Measurements from ENCODE around the genes CD180 and SMN2.

DNA sequence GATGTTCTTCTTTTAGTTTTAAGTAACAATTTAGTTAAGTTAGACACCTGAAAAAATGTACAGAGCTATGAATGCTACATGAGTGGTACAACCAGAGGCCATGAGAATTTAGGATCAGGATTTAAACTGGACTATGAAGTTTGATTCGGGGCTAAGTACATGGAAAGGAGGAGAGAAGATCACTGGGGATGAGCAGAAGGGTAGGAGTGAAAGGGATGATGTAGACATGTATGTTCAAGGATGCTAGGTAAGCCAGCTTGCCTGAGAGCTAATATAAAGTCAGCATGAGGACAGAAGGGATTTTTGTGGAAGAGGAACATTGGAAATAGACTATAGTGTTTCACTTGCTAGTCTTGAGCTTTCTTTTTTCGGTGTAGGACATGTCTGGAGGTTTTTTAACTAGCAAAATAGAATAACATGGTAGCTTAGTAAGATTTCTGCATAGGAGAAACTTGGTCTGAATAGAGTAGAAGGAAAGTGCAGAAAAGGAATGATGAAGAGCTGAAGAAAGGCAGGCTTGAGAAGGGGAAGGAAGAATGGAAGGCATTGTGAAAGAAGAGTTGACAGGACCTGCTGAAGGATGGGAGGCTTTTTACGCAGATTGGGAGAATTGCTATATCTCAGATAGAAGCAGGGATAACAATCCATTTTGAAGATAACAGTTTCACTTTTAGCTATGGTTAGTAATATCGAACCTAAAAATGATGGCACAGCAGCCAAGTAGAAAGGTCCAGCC, 218.0 kb downstream of the CD180 start:
- RRBS = no CpG with 5 or more reads among the region's 4 CpGs
CAGE:
- cytosol, long polyA plus RNA = no peak
- long polyA plus RNA = no peak
- nucleus, long polyA plus RNA = no peak

- RRBS = no CpG with 5 or more reads among the region's 6 CpGs
CAGE:
- cytosol, long polyA plus RNA = no peak
- long polyA plus RNA = no peak
- nucleus, long polyA plus RNA = no peak
These were observed 190.2 kb downstream of the CD180 start for GRCh38 chr5:67006203-67006944.

DNA sequence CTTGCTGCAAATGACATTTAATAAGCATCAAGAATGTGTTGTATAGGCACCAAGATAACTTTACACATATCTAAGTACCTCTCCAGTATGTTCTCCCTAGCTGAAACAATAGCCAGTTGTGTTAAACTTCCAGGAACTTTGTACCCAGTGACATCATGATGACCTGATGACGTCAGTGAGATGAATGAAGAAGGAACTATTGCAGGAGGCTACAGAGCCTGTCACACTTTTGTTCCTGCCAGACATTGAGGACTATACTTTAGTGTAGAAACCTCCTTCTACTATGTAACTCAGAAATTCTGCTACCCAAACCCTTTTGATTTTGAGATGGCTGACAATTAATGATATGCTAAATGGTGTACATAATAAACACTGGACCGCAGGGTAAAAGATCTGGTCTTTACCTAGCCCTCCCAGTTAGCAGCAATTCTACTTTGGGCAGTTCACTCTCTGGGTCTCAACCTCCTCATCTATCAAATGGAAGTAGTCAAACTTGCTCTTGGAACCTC, 129.7 kb downstream of the CD180 start:
- RRBS = no CpG with 5 or more reads among the region's 2 CpGs
CAGE:
- cytosol, long polyA plus RNA = no peak
- long polyA plus RNA = no peak
- nucleus, long polyA plus RNA = no peak

GRCh38 chr5:67095336-67096237, 101.0 kb downstream of the CD180 start:
- RRBS = no CpG with 5 or more reads among the region's 8 CpGs
CAGE:
- cytosol, long polyA plus RNA = no peak
- long polyA plus RNA = no peak
- nucleus, long polyA plus RNA = no peak

DNA sequence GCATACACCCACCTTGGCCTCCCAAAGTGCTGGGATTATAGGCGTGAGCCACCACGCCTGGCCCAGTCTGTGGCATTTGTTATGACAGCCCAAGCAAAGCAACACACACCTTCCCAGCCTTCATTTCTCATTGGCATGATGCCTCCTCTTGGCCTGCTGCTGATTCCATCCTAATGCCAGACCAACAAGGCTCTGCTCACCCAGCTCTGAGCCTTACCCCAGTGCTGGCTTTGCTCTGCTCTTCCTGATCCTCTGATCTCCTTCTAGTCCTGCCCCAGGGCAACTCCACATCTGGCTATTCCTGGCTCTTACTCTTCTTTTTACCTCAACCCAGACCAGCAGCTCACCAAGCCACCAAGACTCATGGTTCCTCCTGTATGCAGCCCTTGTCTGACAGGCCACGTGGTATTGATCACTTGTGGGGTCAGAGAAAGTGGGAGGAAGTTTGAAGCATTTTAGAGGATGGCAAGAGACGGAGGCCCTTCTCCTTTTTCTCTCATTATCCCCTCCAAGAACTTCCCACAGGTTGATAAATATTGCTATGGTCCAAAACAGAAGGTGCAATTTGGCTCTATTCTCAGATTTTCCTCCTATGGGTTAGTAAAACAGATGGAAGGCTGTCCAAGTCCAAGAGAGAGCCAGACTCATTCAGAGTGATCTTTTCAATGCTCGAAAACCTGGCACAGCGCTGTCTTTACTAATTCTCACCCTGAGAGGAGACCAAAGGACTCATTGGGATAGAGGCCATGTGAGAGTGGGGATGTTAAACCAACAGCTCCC, 955 bp downstream of the CD180 start:
- RRBS = no CpG with 5 or more reads among the region's 6 CpGs
CAGE:
- cytosol, long polyA plus RNA = no peak
- long polyA plus RNA = no peak
- nucleus, long polyA plus RNA = no peak

GRCh38 chr5:67196287-67197331, at the start of gene CD180:
Gene CD180 (minus strand): TSS chr5:67196799.
- RRBS = no CpG with 5 or more reads among the region's 8 CpGs
CAGE:
- cytosol, long polyA plus RNA = no peak
- long polyA plus RNA = no peak
- nucleus, long polyA plus RNA = no peak

DNA sequence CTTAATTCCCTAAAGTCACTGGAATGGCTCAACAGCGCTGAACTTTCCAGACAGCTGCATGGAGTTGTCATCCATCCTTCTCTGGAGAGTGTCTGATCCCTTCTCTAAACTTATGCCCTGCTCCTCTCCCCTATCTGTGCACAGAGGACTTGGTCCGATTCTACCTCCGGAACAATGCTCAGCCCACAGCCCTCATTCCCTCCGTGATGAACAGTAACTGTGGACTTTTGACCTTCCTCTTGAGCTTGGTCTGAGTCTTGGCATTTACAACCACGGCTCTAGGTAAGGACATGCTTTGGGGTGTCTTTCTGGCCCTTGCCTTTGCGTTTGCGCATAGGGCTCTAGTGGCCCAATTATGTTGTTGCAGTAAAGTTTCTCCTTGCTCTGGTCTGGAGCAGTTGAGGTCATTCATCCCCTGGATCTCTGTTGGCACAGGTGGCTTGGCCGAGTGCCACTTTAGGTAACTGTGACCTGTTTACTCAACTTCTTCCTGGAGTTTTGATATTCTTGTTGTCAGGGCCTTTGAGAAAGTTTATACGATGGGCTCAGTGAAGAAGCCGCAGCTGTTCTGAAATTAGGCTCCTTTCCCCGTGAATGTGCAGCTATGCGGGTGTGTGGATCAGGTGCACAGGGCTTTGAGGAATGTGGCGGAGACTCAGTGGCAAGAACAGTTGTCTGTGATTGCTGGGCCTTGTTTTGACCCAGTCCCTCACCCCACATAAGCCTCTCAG, 18.4 kb upstream of the CD180 start:
- RRBS = no CpG with 5 or more reads among the region's 13 CpGs
CAGE:
- cytosol, long polyA plus RNA = no peak
- long polyA plus RNA = no peak
- nucleus, long polyA plus RNA = no peak

- RRBS = no CpG with 5 or more reads among the region's 1 CpG
CAGE:
- cytosol, long polyA plus RNA = no peak
- long polyA plus RNA = no peak
- nucleus, long polyA plus RNA = no peak
These were observed 181.9 kb upstream of the CD180 start for GRCh38 chr5:67378539-67378817.

GRCh38 chr5:67773326-67773874, 442.2 kb upstream of the PIK3R1 start:
- RRBS = no CpG with 5 or more reads among the region's 3 CpGs
CAGE:
- cytosol, long polyA plus RNA = no peak
- long polyA plus RNA = no peak
- nucleus, long polyA plus RNA = no peak

GRCh38 chr5:68170841-68171683, 44.5 kb upstream of the PIK3R1 start:
- RRBS = no CpG with 5 or more reads among the region's 13 CpGs
CAGE:
- cytosol, long polyA plus RNA = no peak
- long polyA plus RNA = no peak
- nucleus, long polyA plus RNA = no peak

DNA sequence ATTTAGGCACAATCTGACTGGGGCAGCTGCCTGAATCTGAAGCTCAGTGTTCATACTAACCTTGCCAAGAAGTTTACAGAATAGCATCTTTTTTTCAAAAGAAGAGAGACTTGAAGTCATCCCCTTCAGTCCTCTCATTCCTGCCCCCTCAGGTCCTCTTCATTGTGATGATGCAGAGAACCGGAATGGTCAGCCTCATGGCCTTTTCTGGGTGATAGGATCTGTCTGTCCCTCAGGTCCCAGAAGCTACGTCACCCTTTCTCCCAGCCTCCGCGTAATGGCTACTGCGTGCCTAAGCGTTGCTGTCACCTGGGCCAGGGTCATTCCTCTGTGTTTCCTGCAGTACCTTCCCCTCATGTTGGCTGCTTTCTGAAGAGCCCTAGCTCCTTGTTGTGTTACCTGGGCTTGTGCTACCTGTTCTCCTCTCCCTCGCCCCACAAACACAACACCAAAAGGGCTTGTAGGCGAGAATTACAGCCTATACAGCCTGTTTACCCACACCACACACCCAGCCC, 4.7 kb downstream of the PIK3R1 start:
- RRBS = no CpG with 5 or more reads among the region's 8 CpGs
CAGE:
- cytosol, long polyA plus RNA = no peak
- long polyA plus RNA = no peak
- nucleus, long polyA plus RNA = no peak

- RRBS = no CpG with 5 or more reads among the region's 4 CpGs
CAGE:
- cytosol, long polyA plus RNA = no peak
- long polyA plus RNA = no peak
- nucleus, long polyA plus RNA = no peak
These were observed 50.4 kb downstream of the PIK3R1 start for GRCh38 chr5:68265808-68266445.

DNA sequence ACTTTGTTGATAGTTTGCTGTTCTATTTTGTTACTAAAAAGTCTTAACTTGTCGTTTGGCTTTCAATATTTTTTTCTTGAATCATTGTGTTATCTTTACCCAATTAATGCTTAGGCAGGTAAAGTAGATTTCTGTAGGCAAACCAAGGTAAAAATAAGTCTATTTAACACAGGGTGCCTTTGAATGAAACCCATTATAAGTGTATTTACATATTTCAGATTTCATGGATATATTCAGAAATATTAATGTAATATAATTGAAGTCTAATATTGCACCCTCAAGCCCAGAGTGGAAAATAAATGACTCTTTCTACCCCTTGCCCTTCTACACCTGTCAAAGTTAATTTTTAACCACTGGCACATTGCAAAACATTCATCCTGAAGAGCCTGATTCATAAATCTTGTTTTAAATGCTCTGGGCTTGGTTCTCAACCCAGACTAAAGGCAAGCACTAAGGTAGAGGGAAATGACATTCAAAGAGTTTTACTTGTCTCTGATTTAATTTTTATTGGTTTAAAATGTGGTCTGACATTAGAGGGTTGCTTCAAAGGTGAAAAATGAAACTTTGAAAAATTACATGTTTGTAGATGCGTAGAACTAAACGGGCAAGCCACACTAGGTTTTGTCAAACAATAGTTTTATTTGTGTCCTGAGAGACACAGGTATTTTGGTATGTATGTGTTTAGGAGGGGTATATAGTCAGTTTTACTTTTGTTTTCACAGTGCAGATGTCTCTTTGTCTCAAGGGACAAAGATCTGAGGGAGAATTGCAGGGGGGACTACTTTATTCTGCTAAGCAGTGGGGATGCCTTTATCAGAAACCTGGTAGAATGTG, 69.6 kb downstream of the PIK3R1 start:
- RRBS = no CpG with 5 or more reads among the region's 3 CpGs
CAGE:
- cytosol, long polyA plus RNA = no peak
- long polyA plus RNA = no peak
- nucleus, long polyA plus RNA = no peak

DNA sequence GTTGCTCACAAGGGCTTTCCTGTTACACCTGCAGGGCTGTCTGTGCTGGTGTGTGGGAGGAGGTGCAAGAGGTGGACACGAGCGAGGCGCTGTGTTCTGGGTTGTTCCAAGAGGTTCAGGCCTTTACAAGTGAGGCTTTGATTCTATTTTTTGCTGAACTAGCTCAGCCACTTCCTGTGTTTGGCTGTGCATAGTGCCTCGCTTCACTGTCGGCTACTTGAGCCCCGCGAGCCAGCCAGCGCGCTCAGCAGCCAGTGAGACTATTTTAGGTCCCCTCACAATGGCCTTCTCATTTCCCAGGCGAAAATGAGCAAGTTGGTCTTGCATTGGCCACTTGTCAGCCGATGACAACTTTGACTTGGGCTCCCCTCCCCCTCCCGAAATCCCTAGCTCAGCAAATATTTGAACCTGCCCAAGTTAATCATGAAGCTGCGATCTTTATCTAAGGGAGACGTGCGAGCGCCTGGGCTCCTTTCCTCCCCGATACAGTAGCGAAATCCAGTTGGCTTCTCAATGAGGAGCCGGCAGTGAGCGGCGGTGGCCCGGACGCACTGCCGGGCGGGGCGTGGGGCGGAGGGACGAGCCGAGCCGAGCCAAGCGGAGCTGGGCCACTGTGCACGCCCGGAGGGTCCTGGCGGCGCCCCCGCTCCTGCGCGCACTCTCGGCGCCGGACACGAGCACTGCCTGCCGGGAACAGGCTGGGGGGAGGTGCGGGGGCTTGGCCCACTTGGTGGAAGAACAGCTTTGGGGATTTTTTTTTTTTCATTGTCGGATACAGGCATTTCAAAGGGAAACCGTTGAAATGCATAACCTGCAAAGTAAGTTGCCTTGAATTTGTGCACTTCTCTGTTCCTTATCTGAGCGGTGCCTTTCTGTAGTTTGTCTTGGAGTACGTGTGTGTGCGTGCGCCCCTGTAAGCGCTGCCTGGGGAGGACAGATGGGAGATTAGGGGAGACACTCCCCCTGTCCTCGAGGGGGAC, 72.7 kb downstream of the PIK3R1 start:
- RRBS = 3% methylated on average over 18 of the region's 52 CpGs
CAGE:
- cytosol, long polyA plus RNA = no peak
- long polyA plus RNA = no peak
- nucleus, long polyA plus RNA = no peak

DNA sequence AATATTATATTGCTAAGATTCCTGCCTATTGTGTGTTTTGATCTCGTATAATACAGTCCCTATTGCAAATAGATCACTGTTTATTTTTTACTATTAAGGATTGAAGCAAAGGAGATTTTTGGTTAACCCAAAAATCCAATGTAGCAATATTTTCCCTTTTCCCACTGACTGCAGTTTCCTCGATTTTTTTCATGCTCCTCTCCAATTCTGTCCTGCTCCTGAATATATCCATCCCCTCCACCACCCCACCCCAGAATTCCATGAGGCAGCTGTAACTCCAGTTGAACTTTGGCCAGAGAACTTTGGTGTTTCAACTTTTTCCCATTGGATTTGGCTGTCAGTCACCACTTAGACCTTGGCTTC, 261.1 kb downstream of the PIK3R1 start:
- RRBS = no CpG with 5 or more reads among the region's 2 CpGs
CAGE:
- cytosol, long polyA plus RNA = no peak
- long polyA plus RNA = no peak
- nucleus, long polyA plus RNA = no peak

- RRBS = no CpG with 5 or more reads among the region's 2 CpGs
CAGE:
- cytosol, long polyA plus RNA = no peak
- long polyA plus RNA = no peak
- nucleus, long polyA plus RNA = no peak
These were observed 327.6 kb downstream of the PIK3R1 start for GRCh38 chr5:68543225-68543585.

GRCh38 chr5:69167592-69168128, 710 bp downstream of the CCNB1 start:
- RRBS = no CpG with 5 or more reads among the region's 18 CpGs
CAGE:
- cytosol, long polyA plus RNA = no peak
- long polyA plus RNA = no peak
- nucleus, long polyA plus RNA = no peak

DNA sequence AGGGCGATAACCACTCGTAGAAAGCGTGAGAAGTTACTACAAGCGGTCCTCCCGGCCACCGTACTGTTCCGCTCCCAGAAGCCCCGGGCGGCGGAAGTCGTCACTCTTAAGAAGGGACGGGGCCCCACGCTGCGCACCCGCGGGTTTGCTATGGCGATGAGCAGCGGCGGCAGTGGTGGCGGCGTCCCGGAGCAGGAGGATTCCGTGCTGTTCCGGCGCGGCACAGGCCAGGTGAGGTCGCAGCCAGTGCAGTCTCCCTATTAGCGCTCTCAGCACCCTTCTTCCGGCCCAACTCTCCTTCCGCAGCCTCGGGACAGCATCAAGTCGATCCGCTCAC, at the start of gene SMN2:
TSS of gene SMN2 (plus strand) at position 134 of the 337 bp plus-strand sequence.
- RRBS = no CpG with 5 or more reads among the region's 33 CpGs
CAGE:
- cytosol, long polyA plus RNA = no peak
- long polyA plus RNA = no peak
- nucleus, long polyA plus RNA = no peak

- RRBS = no CpG with 5 or more reads among the region's 12 CpGs
CAGE:
- cytosol, long polyA plus RNA = no peak
- long polyA plus RNA = no peak
- nucleus, long polyA plus RNA = no peak
These were observed 29.3 kb downstream of the CARTPT start for GRCh38 chr5:71748321-71748887.

GRCh38 chr5:72178921-72180164, 72.1 kb downstream of the MAP1B start:
- RRBS = 32% methylated on average over 3 of the region's 38 CpGs
CAGE:
- cytosol, long polyA plus RNA = no peak
- long polyA plus RNA = no peak
- nucleus, long polyA plus RNA = no peak

Measured in IMR-90 (cell line).